Measurements from ENCODE around the gene OR4A5.

DNA sequence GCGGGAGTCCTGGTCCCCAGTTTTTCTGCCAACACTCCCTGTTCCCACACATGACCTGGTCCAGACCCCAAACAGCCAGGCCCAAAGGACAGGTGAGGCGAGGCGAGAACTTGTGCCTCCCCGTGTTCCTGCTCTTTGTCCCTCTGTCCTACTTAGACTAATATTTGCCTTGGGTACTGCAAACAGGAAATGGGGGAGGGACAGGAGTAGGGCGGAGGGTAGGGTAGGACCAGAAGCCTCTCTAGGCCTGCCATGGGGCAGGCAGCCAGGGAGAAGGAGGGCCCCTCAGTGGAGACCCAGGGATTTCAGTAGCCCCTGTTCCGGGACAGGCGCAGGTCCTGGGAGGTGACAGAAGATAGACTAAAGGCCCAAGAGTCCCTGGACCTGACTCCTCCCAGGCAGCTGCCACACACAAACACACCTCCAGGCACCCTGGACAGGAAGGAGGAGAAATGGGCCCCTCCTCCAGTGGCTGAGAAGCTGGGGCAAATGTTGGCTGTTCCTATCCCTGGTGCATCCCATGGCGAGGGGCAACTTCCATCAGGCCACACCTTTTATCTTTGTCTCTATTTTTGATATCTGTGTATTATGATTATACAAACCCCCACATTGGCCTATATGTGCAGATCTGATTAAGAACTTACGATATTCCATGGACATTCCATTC, 719 bp upstream of the F2 start:
- PRO-cap: unidirectional peak, plus-strand start at position 244 of the sequence

DNA sequence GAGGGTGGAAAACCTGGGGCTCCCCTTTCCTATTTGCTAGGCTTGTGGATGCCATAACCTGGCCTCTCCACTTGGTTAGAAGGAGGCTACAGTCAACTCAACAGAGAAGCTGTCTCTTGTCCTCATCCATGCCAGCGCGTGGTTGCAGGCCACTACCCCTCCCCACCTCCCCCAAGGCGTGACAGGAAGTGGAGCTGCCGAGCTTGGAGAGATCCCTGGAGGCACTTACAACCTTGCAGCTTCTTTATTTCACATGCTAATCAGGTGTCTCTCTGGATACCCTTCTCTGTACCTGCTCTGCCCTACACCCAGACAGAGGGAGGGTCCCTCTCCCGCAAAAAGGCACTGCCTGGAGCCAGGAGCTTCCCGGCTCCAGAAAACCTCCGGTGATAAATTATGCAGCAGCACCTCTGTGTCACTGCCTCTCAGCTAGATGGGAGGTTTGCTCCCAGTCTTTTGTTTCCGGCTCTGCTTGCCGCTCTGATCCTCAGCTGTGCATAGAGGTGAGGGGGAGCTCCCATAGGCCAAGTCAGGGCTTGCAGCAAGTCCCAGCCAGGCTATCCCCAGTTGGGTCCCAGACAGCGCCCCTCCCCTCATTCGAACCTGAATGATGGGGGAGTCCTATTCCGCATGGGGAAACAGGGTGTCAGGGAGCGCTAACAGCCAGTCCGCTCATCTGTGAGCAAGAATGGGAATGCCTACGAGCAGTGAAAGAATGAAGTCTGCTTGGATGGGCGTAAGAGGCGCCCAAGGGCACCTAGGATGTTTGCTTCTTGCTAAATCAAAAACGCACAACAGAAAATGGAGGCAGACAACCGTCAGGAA, 5.7 kb downstream of the LRP4 start:
- PRO-cap: no peak

DNA sequence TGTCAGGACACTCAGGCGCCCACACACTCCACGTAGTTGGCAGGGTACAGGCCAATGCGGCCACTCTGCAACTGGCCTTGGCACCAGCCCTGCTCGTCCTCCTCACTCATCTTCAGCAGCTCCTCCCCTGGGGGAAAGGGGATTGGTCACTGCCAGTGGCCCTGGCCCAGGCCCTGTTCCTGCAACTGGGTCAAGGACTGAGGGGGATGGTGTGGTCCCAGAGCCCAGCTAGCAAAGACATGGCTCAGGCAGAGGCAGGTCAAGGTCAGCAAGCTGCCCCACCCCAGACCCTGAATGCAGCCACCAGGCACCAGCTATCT, 1.2 kb upstream of the ARFGAP2 start:
- PRO-cap: no peak

GRCh38 chr11:47182207-47182973, 3.8 kb downstream of the PACSIN3 start:
- PRO-cap: no peak

DNA sequence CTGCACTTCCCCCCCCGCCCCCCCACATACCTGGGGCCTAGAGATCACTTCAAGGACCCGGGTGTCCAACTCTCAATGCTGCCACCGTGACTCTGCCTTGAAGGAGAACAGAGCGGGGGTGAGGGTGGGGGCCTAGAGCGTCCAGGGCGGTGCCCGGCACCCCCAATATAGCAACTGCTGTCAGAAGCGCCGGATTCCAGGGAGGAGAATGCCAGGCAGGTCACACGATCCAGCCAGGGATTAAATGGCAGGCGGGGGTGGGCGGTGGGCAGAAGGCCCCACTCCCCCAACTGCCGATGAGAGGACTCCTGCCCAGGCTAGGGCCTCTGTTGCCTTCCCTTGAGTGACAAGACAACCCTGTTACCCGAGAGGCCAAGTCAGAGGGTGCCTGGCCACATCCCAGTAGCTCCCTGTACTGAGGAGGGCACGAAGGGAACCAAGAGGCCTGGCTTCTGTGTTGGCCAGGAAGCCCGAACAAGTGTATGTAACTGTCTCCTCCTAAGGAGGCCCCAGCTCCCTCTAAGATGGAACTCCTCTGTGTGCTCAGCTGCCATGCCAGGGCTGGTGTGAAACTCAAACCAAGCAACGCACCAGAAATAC, 3.2 kb downstream of the PACSIN3 start:
- PRO-cap: no peak

DNA sequence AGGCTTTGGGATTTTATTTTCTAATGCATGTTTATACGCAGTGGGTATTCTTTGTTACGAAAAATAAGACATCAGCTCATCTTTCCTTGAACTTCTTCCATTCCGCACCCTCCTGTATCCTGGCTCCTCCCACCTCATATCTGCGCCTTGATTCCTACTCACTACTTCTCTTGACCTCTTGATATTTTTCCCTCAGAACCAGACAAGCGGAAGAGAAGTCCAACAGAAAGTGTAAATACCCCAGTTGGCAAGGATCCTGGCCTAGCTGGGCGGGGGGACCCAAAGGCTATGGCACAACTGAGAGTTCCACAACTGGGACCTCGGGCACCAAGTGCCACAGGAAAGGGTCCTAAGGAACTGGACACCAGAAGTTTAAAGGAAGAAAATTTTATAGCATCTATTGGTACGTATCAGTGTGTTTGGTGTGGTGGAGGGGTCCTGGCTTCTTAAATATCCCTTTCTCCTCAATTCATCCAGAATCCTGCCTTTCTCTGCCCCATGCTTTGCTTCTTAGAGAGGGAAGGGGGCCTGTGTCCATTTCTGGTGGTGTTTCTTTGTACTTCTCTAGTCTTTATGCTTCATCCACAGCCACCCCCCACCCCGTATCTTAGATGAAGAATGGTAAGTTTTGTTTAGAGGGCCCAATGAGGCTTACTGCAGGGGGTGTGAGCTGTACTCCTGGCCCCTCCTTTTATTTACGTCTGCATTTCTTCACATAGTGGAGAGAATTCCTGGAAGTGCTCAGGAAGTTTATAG, 32.8 kb downstream of the NR1H3 start:
- PRO-cap: no peak

- PRO-cap: no peak
Measured at GRCh38 chr11:47339180-47339798, 13.2 kb downstream of the MYBPC3 start.

GRCh38 chr11:47359431-47360202, 7.1 kb upstream of the MYBPC3 start:
- PRO-cap: no peak

- PRO-cap: no peak
Measured at GRCh38 chr11:47408783-47409453, 528 bp downstream of the SLC39A13 start.

- PRO-cap: no peak
Measured at GRCh38 chr11:47416799-47417350, 8.5 kb downstream of the SLC39A13 start.

- PRO-cap: no peak
Measured at GRCh38 chr11:47464411-47465076, 15.6 kb upstream of the RAPSN start.

DNA sequence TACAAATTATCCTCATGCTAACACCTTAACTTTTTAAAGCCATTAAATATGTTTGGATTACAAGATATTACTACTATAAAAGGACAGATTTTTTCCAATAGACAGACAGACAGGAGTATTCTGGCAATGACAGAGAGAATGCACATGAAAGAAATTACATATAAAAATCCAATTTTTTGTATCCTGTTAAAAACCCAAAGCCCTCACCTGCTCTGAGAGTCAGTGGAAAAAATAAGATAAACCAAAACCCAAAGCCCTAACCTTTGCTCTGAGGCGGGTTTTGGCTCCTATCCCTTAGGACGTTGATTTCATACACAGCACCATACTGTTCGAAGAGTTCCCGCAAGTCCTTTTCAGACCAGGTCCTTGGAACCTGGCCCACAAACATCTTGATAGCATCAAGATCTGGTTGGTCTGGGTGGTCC, 39.7 kb upstream of the RAPSN start:
- PRO-cap: no peak

GRCh38 chr11:47498514-47499112, 49.7 kb upstream of the RAPSN start:
- PRO-cap: no peak

- PRO-cap: no peak
Measured at GRCh38 chr11:47589921-47590651, 3.6 kb downstream of the FAM180B start.

DNA sequence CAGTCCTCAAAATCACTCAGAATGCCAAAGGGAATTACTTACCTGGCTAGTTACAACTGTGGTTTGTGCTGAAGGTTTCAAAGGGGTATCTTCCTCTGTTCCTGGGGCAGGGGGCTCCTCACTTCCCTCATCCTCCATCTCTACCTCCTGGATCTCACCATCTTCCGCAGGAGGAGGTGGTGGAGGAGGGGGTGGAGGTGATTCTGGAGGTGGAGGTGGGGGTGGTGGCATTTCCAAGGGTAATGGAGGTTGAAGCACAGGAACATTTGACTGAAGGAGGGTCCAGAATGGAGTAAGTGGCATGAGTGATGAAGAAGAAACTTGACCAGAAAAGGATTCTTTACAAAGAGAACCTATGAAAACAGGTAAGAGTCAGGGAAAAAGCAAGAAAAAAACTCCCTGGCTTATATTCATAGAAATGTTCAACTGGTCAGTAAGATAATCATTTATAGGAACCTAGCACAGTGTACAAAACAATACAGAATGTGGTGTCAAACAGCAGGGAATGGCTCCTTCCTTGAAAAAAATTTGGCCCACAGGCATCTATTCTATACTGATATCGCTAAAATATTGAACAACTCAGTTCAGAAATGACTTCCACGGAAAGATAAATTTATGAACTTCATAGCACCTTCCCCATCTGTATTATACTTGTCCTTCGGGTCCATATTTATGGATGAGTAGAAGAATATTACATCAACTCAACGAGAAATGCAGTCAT, 9.4 kb upstream of the AGBL2 start:
- PRO-cap: no peak

- PRO-cap: no peak
Measured at GRCh38 chr11:47743703-47744454, 23.3 kb downstream of the FNBP4 start.

DNA sequence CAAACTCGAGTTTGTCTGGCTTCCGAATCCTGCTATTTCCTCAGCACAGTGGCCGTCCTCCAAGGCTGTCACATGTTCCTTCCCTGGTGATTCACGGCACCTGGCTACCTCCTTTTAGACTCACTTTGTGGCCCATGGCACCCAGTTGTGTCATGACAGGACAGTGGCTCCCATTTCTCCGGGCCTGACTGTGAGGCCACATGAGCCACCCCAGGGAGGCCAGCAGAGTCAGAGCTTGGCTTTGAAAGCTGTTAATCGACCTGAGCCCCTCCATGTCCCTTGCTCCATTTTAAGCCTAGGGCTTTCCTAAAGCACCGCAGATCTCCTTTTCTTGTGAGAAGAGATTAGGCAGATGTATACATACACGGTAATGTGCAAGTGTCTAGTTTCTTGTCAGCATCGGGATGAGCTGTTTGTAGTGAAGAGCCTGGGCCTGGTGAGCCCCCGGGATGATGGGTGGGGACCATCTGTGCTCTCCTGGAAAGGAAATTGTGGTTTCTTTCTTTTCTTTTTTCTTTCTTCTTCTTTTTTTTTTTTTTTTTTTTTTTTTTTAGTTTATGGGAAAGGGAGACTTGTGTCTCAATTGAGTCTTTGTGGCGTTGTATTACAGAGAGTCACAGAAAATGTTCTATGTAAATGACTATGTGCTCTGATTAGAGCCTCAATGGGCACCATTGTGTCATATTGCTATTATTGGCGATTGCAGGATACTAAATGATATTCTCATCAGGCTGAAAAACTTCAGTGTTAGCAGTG, 54.8 kb downstream of the PTPRJ start:
- PRO-cap: no peak

GRCh38 chr11:48077807-48078614, 97.7 kb downstream of the PTPRJ start:
- PRO-cap: no peak

DNA sequence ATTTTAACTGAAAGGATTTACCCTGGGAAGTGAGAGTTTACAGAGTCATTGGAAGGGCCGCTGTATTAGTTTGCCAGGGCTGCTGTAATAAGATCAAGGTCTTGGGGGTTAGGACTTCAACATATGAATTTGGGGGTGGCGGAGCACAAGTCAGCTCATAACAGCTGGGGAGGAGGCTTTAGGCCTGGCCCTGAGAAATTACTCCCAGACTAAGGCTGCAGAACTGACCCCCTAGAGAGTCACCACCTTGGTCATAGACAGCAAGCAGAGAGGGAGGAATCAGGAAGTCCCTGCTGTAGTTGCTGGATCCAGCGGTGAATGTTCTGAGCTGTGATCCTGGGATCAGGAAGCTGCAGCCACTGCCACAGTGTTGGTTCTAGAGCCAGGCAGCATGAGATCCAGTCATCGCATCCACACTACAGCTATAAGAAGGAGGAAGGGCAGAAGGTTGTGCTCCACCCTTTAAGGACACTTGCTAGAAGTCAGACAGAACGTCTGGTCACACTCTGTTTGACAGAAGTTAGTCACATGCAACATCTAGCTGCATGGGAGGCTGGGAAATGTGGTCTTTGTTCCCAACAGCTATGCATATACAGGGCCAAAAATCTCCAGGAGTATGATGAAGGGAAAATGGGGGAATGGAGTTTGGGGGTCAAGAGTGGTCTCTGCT, 104.8 kb upstream of the OR4B1 start:
- PRO-cap: no peak

DNA sequence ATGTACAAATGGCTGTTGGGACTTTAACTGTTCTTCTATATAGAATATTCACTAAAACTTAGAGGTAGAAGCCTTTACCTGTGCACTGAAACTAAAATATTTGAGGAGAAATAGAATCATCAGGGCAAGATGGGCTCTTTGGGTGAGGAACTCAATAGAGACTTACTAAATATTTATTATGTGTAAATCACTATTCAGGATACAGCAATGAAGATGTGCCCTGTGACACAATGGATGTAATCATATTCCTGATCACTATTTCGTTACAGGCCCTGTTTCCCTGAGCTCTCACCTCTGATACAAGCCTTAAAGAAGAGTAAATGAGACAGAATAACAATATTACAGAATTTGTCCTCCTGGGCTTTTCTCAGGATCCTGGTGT, at the start of gene OR4A5:
Gene OR4A5 (plus strand): TSS at position 268 of the 382 bp plus-strand sequence.
- PRO-cap: no peak

Measured in pulmonary lymph node (tissue), 1 donor.